ENCODE results near the gene DHX38.

DNA sequence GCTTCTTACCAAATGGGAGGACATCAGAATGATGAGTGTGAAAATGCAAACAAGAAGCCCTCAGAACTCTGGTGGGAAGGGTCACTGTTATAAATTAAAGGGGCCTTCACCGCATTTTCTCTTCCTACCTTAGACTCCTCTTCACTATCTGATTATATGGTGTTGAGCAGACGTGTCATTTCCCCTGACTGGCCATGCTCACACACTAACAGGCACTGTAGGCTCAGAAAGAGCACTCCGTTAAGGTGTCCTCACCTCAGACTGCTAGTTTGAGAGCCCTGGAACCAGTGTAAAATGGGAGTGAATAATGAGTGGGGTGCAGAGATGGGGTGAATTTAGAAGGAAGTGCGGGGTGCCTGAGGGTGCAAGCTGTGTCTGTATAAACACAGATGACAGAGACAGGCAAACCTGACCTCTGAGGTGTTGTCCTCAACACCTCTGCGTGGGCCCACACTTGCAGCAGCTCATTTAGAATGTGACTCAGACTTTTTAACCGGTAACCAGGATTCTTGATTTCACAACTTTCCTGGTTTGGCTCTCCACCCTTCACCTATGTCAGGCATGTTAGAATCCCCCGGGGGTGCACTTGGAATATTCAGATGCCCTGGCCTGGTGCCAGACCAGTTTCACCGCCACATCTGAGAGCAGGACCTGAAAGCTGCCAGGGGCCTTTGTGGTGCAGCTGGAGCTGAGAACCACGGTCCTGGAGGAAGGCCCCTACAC lies 4.6 kb downstream of the DHODH start:
- PRO-cap, result no peak

GRCh38 chr16:72073779-72074493 lies 10.9 kb downstream of the HPR start:
- PRO-cap, result no peak

DNA sequence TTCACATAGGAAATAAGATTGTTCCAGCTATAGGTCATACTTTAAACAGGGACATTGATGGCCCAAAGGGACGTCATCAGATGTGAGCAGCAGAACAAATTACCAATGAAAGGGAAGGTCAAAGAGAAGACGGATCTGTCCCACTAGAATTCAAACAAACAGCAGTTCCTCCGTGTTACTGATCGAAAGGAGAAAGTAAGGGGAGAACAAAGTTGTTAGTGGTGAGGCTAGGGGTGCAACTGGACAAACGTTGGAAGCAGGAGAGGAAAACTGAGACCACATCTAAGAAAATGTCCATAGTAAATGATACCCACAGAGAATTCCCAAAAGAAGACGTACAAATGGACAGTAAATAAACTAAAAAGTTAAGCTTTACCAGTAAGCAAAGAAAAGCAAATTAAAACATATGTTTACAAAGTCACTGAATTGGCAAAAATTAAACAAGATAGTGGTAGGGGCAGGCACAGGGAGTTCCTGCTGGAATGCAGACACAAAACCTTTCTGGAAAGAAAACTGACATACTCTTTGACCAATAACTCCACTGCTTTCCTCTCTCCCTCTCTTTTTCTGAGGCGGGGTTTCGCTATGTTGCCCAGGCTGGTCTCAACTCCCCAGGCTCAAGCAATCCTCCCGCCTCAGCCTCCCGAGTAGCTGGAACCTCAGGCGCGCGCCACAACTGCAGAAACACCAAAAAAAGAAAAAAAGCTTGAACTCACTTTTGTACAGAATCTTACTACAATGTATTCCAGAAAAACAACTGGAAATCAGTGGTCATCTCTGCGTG lies 777 bp downstream of the TXNL4B start:
- PRO-cap, result no peak

DNA sequence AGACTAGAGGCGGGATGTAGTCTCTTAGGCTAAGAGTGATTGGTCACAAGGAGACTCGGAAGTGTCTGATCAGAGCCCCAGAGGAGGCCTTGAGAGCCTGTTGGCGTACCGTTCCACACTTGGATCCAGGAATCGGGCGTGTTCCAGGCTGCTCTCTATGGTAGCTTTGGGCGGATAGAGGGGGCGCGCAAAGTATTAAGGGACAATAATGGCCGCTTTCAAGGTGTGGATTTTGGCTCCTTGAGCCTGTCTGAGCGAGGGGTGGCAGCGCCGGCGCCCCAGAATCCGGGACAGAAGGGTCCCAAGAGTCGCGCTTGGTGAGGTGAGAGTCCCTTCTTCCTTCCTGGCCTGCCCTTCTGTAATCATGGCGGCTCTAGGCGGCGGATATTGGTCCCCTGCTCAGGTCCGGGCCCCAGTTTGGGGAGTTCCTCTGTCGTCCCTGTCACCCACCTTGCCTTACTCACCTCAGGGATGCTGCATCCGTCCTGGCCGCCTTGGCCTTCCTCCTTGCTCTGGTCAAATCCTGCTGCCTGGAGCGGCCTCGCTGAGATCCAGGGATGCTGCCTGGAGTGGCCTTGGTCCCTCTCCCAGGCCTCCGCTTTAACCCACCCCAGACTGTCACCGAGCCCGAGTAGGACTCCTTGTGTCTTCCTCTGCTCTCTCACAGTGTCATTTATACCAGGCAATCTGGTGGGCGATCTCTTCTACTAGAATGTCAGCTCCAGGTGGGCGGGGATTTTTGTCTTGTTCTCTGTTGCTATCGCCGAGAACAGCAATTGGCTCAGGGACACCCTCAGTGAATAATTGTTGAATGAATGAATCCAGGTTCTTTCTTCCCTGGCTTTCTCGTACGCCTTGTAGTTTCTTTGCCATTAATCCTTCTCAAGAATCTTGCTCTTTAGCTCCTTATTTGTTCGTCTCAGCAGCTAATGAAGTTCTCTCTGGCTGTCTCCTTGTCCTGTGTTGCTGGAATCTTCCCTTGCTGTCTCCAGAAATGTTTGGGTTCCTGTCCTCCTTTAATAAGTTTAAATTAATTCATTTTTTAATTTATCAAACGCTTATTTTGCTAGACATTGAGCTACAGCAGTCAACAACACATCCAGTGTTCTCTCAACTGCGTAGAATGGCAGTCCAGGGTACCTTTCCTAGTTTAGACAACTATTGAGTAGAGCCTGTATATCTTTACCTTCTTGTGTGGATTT lies at the start of gene DHX38:
Gene DHX38 (plus strand): TSS at position 118 of the 1,202 bp plus-strand sequence.
- PRO-cap, result bidirectional peak, plus-strand start at position 118 of the sequence, minus-strand start outside the sequence; bidirectional peak, plus-strand start at position 361 of the sequence, minus-strand start at position 360 of the sequence; unidirectional peak, minus-strand start at position 645 of the sequence

- PRO-cap, result no peak
Measured at GRCh38 chr16:72098702-72099369, 5.2 kb downstream of the DHX38 start.

- PRO-cap, result no peak
Measured at GRCh38 chr16:72788303-72788996, 259.5 kb downstream of the ZFHX3 start.

- PRO-cap, result no peak
Measured at GRCh38 chr16:72796209-72796684, 251.7 kb downstream of the ZFHX3 start.

DNA sequence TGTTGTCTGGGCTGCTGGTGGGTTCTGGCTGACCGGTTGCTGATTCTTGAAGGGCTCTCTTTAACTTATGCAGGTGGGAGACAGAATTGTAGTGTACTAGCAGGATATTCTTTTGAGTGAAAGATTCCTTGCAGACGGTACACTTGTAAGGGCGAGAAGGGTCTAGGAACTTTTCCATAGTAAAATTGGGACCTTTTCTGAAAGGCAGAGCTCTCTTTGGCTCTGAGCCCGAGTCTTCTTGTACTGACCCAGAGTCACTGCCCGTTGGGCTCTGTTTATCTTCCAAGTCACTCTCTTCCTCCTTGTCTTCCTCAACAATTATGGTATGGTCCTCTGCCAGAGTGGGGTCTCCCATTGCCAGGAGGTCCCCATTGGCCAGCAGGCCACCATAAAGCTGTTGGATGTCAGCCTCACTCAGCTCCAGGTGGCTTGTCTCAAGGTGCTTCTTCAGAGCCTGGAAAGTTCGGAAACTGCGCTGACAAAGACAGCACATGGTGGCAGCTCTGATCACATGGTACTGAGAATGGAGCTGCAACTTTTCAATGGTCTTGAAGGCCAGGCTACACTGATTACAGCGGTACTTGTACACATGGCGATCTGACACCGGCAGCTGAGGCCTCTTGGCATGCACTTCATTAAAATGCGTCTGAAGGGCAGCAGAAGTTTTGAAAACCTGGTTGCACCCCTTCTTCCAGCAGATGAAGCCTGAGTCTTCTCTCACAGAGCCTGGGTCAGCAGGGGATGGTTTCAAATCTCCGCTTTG lies 249.8 kb downstream of the ZFHX3 start:
- PRO-cap, result no peak

GRCh38 chr16:72924917-72925593 lies 122.9 kb downstream of the ZFHX3 start:
- PRO-cap, result no peak

- PRO-cap, result no peak
Measured at GRCh38 chr16:72938625-72939168, 109.2 kb downstream of the ZFHX3 start.

- PRO-cap, result no peak
Measured at GRCh38 chr16:72959585-72960267, 88.2 kb downstream of the ZFHX3 start.

DNA sequence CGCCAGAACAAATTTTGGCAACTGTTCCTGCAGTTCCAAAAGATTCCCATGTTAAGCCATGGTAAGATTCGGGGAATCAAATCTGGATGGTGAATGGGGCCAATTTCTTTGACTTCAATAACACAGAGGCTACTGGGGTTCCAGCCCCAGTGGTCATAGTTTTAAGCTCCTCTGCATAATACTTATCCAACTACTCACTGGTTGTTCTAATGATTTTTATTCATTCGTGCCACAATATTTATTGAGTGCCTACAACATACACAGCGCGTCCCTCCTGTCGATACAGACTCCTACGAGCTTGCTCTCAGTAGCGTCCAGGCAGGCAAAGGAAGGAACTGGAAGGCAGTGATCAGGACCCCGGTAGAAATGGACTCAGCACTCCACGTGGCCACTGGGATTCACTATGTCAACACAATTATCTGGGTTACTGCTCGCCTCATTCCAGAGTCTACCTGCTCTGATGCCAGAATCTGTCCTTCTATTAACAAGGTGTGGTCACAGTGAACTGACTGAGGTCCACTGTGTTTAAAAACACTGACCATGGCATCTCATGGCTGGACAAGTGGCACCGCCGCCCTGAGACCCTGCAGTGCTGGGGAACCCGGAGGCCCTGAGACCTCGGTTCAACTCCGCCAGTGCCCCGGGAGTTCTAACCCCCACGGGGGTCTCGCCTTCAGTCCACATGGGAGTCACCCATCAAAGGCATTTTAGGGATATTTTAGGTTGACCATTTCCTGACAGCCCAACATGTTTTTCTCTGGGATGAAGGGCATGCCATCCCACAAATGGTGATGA lies 71.5 kb downstream of the ZFHX3 start:
- PRO-cap, result no peak

GRCh38 chr16:73017273-73017975 lies 30.5 kb downstream of the ZFHX3 start:
- PRO-cap, result no peak

DNA sequence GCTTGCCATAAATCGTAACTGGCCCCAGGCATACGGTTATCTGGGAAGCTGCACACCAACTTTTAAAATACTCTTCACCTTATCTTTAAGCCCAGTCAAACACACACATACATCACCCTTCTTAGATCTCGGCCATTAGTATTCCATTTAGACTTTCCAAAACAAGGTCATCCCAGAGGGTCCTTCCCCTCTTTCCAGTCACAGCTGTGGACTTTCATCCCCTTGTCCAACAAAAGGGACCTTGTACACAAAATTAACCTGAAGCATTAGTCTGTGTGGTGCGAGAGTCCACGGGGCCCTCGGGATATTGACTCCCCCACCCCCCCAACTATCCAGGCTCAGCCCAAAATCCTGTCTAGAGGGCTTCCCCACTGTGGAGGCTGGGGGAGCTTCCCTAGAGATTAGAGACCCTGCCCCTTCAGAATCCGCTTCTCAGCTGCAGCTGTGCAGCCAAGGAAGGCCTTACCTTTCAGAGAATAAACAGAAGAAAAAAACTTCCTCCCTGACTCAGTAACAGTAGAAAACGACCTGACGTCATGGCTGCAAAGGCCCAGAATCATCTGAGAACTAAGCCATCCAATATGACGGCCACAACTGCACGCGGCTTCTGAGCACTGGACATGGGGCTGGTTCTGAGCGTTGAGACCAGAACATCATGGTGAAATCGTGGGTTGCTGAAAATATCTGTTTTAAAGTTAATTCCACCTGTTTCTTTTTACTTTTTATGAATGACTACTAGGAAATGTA lies 9.8 kb downstream of the ZFHX3 start:
- PRO-cap, result no peak

DNA sequence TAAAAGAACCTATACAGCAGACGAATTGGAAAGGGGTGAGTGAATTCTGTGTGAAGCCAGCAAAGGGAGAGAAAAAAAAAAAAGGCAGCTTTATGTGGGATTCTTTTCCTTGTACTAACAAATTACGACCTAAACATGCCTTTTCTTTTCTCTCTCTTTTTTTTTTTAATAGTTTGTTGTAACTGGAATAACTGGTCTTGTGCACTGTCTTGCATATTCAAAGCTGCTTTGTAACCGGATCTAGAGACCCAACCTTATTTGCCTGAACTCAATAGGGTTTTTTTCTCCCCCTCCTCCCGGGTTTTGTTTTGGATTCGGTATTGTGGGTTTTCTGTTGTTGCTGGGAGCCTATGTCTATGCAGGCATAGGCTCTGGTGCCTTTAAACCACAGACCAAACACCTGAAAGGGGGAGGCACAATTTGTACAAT lies 7.1 kb upstream of the ZFHX3 start:
- PRO-cap, result no peak

- PRO-cap, result no peak
Measured at GRCh38 chr16:73166794-73167529, 119.0 kb upstream of the ZFHX3 start.

DNA sequence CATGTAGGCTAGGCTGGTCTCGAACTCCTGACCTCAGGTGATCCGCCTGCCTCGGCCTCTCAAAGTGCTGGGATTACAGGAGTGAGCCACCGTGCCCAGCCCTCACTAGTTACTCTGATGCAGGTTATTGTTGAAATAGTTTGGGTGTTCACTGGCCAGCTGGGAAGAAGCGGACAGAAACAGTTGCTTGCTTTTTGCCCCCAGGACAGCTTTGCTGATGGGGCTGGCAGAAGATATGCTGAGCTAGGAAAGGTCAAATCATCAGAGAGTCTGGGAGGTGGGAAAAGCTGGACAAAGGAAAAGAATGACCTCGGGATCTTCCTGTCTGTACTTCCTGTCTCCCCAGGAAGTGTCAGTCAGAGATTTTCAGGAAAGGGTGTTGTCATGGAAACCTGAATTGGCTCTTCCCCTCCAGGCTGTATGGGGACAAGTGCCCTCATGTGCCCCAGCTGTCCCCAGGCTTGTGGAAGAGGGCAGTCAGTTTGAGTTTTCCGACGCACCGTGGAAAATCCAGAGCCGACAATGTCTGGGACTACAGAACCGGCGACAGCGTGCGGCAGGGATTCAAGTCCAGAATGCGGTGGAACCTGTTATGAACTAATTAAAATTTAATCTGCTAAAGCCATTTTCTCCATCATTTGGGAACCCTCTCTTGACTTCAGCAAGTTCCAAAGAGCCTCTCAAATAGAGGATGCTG lies 122.6 kb upstream of the ZFHX3 start:
- PRO-cap, result no peak

GRCh38 chr16:73192317-73193069 lies 144.6 kb upstream of the ZFHX3 start:
- PRO-cap, result no peak

DNA sequence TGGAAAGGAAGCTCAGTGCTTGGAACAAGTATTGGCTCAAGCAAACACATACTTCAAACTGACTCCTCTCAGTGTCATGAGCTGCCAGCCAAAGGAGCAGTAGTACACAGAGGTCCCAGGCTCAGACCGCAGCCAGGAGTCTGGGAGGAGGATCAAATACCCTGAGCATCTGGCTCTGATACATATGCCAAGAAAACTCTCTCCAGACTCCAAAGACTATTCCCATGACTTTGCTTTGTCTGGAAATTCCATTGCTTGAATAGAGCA lies 501.6 kb upstream of the PSMD7 start:
- PRO-cap, result no peak

DNA sequence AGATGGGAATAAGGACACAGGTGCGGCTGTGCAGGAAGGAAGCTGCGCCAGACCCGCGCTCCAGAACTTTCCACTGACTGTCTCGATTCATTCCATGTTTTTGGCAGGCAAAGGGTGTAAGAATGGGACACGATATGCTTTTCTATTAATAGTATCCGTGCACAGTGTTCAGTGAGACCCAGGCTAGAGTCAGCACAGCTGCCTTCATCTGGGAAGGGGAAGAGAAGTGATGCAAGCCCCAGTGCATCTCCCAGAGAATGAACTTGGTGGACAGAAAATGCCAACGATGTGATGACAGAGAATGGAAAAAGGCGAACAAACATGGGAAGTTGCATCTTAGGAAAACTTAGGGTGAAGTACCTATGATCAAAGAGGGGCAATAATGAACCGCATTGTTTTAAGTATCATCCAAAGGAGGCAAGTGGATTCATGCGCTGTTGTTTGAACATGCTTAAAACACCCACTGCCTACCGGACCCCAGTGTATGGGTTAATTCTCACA lies 407.4 kb upstream of the PSMD7 start:
- PRO-cap, result no peak